Endodermal cell (in vitro differentiated cells): ENCODE results near the gene C16orf74.

- PRO-cap = bidirectional peak, plus-strand start at chr16:85611409, minus-strand start at chr16:85611078
These were observed 2.2 kb upstream of the GSE1 start for GRCh38 chr16:85610934-85611305.

DNA sequence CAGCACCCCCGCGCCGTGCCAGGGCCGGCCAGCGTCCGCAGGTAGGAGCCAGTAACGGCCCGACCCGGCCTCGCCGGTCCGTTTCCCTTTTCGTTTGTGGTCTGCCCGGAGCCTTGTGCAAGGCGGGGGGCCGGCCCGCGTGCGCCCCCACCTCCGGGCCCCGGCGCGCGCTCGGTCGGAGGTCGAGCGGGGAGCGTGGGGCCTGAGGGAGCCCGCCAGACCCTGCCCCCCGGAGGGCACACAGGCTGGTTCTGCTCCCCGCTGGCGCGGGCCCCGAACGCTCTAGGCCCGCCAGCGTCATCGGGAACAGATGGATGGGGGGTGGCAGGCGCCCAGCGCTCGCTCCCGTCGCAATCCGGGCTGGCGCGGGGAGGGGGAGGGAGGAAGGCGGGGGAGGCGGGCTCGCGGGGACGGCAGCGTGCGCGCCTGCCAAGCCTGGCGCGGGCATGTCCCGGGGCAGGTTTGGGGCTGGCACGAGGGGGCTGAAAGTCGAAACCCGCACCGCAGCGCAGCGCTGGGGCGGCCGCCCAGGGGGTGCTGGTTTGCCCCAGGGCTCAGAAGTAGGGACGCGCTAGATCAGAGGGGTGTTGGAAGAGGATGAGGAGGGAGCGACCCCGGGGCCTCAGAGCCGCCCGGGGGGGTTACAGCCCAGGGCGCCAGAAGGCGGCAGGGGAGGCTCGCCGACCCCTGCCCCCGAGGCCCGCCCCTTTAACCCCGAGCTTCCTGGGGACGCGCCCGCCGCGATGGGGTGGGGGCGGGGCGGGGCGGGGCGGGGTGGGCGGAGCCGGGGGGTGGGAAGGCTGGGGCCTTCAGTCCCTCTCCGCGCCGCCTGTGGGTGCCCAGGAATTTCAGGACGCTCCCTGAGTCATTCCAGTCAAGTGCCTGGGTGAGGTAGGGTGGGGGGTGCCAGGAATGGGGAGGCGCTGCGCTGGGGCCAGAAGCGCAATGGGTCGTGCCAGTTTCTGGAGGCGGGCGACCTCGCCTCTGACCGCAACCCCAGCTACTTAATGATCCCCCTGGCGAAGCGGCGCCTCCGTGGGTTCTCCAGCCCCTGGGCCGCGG lies 1.3 kb upstream of the GSE1 start:
- PRO-cap = bidirectional peak, plus-strand start at position 300 of the sequence, minus-strand start at position 279 of the sequence; bidirectional peak, plus-strand start at position 812 of the sequence, minus-strand start at position 710 of the sequence

DNA sequence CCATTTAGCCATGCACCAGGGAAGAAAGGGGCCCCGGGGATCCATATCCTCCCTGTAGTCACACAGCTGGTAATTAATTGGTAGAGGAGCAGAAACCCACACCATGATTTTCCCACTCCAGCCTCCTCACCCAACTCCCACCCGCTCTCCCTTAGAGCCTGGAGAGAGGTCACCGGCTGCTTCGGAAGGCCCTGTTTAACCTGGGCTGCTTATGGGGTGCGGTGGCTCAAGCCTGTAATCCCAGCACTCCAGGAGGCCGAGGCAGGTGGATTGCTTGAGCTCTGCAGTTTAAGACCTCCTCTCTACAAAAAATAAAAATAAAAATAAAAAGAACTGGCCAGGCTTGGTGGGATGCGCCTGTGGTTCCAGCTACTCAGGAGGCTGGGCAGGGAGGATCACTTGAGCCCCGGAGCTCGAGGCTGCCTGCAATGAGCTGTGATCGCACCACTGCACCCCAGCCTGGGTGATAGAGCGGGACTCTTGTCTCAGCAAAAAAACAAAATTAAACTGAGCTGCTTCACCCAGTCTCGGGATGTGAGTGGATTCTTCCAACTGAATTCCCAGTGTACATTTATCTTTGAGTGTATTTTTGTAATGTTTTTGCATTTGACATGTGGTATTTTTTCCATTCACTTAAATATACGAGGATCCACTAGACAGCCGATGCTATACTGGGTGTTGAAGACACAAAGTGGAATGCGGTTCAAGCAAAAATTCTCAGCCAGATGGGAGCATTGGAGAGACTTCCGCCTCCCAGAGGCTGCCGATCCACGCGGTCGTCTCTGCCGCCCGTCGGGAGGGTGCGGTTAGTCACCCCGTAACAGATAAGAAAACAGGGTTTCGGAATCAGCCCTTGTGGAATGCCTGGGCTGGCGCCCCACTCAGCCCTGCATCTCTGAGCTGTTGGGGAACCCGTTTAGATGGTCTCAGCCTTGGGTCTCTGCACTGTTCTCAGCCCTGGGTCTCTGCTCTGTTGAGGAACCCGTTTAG lies 7.0 kb downstream of the GSE1 start:
- PRO-cap = no peak

DNA sequence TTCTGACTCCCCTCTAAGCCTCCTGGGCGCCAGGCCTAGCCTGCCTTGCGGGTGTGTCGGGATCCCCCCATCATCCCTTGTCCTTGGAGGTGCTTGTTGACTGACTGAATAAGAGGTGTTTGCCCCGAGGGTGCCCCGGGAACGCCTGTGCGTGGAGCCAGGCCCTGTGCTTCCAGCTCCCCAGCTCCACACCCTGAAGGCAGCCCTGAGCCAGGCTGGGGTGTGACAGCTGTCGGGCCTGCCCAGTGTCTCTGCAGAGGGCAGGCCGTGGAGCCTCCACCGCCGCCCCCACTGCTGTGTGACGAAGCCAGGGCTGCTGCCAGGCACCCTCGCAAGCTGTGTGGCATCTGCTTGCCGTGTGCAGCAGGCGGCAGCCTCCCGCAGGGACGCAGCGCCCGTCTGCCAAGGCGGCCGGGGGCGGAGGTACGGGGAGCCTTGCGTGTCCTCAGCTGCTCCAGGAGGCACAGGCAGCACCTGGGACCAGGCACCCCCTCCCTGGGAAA lies 26.4 kb downstream of the GSE1 start:
- PRO-cap = no peak

- PRO-cap = no peak
These were observed 25.6 kb downstream of the GINS2 start for GRCh38 chr16:85662954-85663691.

- PRO-cap = no peak
These were observed 20.9 kb downstream of the C16orf74 start for GRCh38 chr16:85729902-85730444.

DNA sequence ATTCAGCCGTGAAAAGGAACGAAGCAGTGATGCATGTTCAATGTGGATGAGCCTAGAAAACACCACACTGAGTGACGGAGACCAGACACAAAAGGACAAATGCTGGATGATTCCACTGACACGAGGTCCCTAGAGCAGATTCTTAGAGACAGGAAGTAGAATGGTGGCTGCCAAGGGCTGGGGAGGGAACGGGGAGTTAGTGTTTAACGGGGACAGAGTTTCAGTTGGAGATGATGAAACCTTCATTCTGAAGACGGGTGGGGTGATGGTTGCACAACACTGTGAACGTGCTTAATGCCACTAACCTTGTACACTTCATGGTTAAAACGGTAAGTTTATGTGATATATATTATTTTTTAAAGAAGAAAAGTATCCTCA lies 17.7 kb downstream of the C16orf74 start:
- PRO-cap = no peak

DNA sequence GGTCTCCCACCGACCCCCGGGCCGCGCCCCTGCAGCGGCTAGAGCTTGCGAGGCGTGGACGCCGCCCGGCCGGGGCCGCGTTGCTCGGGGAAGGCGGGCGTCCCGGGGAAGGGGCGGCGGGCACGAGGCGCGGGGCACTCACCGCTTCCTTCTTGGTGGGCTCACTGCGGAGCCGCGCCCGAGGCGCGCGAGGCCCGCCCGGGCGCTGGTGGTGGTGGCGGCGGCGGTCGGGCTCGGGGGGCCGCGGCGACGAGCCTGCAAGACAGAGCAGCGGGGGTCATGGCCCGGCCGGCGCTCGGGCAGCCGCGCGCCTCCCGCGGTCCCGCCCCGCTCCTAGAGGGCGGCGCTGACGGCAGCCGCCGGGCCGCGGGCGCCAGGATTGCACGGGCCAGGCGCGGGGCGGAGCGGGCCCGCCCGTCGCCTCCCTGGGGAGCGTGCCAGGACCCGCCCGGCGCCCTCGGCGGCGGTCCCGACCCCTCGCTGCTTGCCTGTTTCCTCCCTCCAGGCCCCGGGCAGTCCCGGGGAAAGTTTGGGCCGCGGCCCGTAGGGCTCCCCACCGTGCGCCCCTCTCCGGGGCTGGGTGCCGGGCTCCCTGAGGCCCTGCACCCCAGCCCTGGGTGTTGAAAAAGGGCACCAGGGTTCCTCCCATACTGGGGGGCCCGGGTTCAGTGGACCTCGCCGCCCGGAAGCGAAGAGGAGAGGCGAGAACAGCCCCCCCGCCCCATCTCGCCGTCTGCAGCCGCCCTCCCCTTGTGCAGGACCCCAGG lies at the start of gene C16orf74:
Gene C16orf74 (minus strand): TSS at position 313 of the 767 bp plus-strand sequence.
- PRO-cap = bidirectional peak, plus-strand start at position 376 of the sequence, minus-strand start at position 235 of the sequence

- PRO-cap = bidirectional peak, plus-strand start at chr16:85800290, minus-strand start at chr16:85800125; bidirectional peak, plus-strand start at chr16:85800629, minus-strand start at chr16:85800549
These were observed 744 bp downstream of the COX4I1 start for GRCh38 chr16:85799891-85800986.

DNA sequence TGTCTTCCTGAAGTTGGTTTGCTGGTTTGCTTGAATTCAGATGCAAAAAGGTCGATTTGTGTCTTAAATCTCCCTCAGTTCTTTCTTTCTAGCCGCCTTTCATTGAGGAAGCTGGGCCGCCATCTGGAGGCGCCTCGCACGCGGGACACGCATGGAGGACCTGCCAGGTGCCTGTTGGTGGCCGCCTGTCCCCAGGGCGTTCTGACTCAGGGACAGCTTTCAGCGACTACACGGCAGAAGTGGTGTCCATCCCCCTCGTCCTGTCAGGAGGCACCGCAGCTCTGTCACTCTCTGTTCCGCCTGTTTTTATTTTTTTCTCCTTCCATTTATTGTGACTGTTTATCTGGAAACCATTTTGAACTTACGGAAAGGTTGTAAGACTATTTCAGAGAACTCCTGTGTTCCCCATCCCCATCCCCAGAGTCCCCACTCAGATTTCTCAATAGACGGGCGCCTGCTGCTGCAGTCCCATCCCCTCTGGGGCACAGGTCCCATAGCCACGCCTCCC lies 33.2 kb downstream of the COX4I1 start:
- PRO-cap = no peak

DNA sequence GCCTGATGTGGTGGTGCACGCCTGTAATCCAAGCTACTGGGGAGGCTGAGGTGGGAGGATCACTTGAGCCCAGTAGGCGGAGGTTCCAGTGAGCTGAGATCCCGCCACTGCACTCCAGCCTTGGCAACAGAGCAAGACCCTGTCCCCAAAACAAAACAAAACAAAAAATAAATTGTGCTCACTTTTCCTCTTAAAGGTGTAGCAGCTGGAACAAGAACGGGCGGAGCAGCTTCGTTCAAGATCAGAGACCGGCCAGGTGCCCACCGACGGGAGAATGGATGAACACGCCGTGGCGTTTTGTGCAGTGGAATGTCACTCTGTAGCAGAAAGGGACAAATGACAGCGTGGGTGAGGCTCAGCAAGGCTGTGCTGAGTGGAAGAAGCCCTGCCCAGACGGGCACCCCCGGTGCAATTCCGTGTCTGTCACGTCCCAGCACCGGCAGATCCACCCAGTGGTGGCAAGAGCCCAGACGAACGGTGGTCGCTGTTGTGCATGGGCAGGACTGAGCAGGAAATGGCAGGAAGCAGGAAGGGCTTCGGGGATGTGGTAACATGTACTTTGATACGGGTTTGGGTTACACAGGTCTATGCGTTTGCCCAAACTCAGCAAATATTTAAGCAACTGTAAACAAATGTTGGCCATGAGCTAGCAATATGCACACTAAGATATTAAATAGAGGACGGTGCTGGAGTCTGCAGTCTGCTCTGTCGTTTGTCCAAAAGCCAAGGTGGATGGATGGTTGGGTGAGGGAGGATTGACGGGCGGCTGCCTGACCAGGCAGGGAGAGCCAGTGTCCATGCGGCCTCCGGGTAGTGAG lies 48.2 kb downstream of the COX4I1 start:
- PRO-cap = no peak

DNA sequence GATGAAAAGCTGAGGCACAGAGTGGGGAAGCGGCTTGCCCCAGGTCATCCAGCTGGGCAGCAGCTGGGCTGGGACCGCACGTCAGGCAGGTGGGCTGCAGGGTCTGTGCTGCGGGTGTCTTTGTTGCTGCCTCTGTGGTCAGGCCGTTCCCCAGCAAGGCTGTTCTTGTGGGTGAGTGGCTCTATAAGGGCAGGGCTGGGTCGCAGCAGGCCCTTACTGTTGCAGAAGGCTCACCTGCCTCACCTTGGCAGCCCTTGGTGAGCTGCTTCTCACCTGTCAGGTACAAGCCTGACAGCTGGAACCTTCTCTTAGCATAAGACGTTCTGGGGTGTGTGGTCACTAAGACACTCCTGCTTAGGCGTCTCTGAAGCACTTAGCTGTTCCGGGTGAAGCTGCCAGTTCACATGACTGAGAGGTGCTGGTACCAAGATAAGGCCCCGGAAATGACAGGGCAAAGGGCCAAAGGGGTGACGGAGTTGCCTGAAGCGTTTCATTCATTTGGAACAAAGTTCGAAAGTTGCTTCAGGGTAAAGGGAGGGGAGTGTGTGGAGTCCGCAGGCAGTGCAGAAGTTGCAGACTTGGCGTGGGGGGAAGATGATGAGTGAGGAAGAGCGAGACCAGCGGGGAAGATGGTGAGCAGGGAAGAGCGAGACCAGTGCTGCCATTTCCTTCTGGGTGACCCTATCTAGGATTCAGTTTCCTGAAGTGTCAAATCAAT lies 17.4 kb downstream of the IRF8 start:
- PRO-cap = no peak

- PRO-cap = no peak
These were observed 37.6 kb downstream of the IRF8 start for GRCh38 chr16:85936457-85936975.

DNA sequence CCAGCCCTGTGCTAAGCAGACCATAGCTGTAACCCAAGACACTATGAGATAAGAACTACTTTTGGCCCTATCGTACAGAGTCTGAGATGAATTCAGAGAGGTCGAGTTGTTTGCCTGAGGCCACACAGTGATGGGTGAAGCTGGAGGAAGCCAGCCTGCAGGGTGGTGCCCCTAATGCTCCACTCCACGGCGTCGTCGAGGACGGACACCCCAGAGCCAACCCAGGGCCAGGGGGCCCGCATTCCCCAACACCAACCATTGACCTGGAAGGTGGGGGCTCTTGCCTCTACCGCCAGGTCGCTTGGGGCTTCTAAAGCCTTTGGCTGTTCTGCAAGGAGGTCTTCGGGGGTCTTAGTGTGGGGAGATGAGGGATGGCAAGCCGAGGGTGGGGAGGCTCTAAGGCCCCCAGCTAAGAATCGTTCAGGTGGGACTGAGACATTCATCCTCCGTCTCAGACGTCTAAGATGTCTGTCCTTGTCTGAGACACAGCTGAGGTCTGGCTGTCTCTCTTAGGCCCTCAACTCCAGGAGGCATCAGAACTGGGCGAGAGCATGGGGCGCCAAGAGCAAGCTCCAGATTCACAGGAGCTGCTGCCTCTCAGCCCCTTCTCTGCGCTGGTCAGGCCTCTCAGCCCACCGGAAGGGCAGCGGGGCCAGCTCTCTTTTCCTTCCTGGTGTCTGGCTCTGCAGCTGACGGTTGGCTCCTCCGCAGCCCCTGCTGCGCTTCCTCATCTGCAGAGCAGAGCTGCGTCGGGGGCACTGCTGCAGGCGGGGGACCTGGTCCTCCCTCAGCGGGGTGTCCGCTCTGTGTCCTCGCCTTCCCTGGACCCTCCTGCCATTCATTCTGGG lies 84.3 kb downstream of the IRF8 start:
- PRO-cap = no peak

- PRO-cap = no peak
These were observed 89.9 kb downstream of the IRF8 start for GRCh38 chr16:85988712-85989366.

GRCh38 chr16:86086982-86087475 lies 188.1 kb downstream of the IRF8 start:
- PRO-cap = no peak

DNA sequence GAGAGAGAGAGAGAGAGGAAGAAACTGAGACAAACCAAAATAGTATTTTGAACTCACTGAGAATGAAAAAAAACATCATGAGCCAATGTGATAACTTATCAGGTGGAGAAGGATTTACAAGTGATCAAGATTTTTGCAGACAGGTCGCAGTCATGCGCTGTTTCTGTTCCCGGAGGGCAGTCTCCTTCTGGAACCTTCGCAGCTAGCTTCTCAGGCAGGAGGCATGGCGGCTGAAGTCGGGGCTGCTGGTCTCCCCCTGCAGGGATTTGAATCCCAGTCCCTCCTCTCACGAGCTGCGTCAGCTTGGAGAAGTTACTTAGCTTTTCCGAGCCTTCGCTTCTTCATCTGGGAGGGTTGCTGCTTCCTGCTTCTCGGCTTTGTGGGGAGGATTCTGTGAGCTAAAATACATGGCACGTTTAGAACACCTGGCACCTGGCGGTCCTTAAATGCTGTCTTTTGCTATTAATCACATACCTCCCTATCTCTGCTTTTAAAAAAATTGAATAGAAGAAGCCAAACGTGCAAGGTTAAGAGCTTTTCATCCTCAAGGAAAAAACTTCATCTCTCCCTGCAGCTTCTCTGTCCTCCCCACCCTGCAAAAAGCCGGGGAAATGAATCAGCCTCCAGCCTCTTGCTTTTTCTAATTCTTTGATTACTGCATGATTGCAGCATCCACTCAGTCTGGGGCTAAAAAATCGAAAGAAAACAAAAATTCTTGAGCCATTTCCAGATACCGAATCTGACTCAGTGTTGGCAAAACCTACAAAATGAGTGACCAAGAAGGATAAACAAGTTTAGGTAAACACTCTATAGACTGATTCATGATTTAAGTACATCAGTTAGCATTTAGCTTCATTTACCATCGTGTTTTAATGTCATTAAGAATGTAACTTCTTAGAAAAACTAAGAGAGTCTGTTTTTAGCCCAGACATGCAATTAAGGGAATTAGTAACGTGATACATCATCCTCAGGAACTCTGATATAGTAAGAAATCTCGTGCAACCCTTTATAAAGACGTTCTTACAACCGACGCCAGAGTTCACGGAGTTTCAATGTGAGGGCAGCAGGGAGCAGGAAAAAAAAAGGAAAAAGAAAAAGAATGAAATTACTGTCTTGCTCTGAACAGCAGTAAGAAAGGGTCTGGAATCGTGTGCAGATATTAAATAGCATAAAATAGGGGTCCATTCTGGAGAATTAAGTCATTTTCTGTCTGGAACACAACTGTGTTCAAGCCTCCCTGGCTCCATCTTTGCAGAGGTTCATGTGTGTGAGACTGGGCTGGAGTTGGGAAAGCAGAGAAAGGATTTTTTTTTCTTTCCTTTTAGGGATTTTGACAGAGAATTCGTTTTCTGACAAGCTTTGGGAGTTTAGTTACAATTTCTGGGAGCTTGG lies 287.4 kb upstream of the FOXF1 start:
- PRO-cap = no peak

GRCh38 chr16:86286905-86287749 lies 223.2 kb upstream of the FOXF1 start:
- PRO-cap = no peak

GRCh38 chr16:86287802-86288419 lies 222.4 kb upstream of the FOXF1 start:
- PRO-cap = no peak

- PRO-cap = unidirectional peak, plus-strand start at chr16:86300831
These were observed 209.6 kb upstream of the FOXF1 start for GRCh38 chr16:86300781-86301106.